Measurements from ENCODE around the genes ACER3, CAPN5, RSF1 and KCTD21.

GRCh38 chr11:76860288-76861649 is at the start of gene ACER3:
Gene ACER3 (plus strand): TSS chr11:76860918.
- RAMPAGE, long total RNA: no peak
- RRBS: 3% methylated on average over 40 of the region's 83 CpGs

DNA sequence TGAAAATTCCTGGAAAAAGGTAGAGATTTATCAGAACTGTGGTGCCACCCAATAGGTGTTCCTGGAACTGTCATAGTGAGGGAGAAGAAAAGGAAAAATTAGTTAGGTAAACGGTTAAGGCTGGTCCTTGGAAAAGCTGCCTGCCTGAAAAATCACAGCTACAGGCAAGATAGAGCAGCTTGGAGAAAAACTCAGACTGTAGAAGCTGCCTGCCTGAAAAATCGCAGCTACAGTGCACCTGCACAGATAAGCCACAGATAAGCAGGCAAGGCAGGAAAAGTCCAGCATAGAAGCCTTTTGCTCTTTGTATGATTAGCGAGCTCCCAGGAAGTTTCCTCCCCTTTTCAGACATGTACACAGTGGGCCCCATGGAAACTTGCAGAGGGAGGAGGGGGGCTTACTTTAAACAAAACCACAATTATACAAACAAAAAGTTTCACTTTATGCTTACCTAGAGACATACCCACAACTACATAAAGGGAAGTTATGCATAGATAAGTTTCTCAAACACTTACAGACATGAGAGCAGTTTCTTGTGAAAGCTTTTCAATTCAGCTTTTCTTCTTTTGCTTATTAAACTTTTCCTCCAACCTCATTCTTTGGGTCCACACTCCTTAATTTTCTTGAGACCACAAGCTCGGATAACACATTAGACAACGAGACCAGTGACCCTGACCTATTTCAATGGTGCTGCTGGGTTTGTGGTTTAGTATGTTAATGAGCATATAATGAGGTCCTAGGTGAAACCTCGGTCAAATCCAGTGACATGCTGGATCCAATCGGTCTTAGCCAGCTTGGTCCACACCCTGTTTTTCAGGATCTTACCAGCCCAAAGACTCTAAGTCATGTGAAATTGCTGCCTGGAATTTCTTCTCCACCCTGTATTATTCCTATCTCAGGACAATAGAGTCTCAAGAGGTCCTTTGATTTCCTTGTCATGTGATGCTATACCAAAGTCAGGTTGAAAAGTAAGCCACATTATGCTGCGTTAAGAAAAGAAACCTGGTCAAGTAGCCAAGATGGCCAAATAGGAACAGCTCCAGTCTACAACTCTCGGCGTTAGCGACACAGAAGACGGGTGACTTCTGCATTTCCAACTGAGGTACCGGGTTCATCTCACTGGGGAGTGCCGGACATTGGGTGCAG is 71.0 kb upstream of the B3GNT6 start:
- RAMPAGE, long total RNA: no peak
- RRBS: no CpG with 5 or more reads among the region's 14 CpGs

- RAMPAGE, long total RNA: no peak
- RRBS: 3% methylated on average over 54 of the region's 86 CpGs
These were observed at the start of gene CAPN5 for GRCh38 chr11:77066159-77067173. Gene CAPN5 (plus strand): TSS chr11:77066971.

DNA sequence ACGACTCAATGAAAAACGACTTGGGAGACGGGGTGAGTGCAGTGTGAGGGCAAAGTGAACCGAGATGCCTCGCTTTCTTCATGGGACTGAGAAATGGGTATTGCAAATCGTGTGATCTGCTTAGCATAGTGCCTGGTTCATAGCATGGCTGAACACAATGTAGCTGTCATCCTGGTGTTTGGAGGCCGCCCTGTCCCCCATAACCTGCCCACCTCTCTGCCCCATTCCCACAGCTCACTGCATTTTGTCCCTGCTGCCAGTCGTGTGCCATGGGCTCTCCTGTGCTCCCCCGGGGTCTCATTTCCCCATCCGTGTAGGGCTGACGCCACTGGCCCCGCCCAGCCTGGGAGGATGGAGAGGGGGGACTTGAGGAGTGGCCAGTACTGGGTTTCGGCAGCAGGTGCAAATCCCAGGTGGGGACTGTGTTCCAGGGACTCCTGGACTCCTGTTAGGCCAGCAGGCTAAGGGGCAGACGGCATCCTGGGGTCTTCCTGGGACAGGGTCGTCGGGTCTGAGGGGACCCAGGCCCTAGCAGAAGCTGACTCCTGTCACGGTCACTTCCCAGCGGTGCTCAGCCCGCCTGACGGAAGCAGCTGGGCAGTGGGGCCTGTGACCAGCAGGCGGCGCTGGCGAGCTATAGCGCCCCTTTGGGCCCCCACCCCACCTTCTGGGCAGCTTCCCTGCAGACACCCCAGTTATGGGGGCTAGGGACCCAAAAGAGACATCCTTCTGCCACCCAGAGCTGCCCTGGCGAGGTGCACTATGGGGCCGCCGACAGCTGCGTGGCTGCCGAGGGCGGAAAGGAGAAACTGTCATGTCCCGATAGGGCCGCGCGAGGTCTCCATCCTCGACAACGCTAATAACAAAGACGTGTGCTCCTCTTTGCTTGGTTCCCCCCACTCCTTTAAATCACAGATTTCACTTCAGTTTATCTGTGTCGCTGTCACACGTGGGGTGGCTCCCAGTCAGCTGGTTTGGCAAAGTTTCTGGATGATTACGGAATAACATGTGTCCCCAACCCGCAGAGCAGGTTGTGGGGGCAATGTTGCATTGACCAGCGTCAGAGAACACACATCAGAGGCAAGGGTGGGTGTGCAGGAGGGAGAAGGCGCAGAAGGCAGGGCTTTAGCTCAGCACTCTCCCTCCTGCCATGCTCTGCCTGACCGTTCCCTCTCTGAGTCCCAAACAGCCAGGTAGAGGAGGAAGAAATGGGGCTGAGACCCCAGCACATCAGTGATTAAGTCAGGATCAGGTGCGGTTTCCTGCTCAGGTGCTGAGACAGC is 922 bp upstream of the MYO7A start:
- RAMPAGE, long total RNA: no peak
- RRBS: no CpG with 5 or more reads among the region's 45 CpGs

- RAMPAGE, long total RNA: no peak
- RRBS: no CpG with 5 or more reads among the region's 1 CpG
These were observed 12.6 kb downstream of the AQP11 start for GRCh38 chr11:77602328-77602839.

GRCh38 chr11:77616284-77616760 is 21.3 kb downstream of the CLNS1A start:
- RAMPAGE, long total RNA: no peak
- RRBS: no CpG with 5 or more reads among the region's 2 CpGs

- RAMPAGE, long total RNA: no peak
- RRBS: no CpG with 5 or more reads among the region's 12 CpGs
These were observed 68.0 kb downstream of the RSF1 start for GRCh38 chr11:77752319-77753170.

DNA sequence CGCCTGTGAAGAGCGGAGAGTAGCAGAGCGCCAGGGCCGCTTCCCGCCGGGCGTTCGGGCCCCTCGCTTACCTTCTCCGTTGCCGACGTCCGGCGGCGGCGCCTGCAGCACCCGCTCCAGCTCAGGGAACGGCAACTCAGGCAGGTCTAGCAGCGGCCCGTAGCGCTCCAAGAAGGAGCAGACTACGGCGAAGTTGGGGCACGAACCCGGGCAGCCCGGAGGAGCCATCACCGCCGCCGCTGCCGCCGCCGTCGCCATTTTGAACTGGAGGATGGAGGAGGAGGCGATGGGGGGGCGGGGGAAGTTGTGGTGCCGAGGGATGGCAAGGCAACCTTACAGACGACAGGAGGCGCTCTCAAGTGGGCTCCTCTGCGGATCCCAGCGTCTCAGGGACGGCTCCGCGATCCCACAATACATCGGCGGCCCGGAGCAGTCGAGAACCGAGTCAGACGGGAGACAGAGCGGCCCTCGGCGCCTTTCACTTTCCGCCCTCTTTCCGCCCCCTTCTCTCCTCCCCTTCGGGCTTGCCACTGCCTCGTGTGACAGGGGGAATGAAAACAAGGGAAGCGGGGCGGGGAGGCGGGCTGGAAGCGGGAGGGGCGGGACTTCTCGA is at the start of gene RSF1:
Gene RSF1 (minus strand): TSS at position 266 of the 613 bp plus-strand sequence.
- RAMPAGE, long total RNA: start-site peak on the minus strand centred at position 277 of the sequence, 24 bp wide, 898 and 989 reads in 2 replicates; start-site peak on the minus strand centred at position 385 of the sequence, 101 bp wide, 49 and 91 reads in 2 replicates
- RRBS: under 1% methylated on average over 21 of the region's 62 CpGs

- RAMPAGE, long total RNA: no peak
- RRBS: no CpG with 5 or more reads among the region's 2 CpGs
These were observed 75.8 kb downstream of the INTS4 start for GRCh38 chr11:77918612-77919059.

- RAMPAGE, long total RNA: no peak
- RRBS: no CpG with 5 or more reads among the region's 13 CpGs
These were observed 17.1 kb upstream of the KCTD14 start for GRCh38 chr11:78039856-78040866.

DNA sequence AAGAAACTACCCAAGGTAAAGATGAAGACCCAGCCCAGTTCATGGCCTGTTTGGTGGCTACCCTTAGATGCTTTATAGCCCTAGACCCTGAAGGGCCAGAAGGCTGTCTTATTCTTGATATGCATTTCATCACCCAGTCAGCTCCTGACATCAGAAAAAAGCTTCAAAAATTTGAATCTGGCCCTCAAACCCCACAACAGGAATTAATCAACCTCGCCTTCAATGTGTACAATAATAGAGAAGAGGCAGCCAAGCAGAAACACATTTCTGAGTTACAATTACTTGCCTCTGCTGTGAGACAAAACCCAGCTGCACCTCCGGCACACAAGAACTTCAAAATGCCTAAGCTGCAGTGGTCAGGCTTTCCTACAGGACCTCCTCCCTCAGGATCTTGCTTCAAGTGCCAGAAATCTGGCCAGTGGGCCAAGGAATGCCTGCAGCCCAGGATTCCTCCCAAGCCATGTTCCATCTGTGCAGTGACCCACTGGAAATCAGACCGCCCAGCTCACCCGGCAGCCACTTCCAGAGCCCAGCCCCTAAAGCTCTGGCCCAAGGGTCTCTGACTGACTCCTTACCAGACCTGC is 3.3 kb upstream of the NDUFC2 start:
- RAMPAGE, long total RNA: no peak
- RRBS: no CpG with 5 or more reads among the region's 4 CpGs

GRCh38 chr11:78090504-78090856 is 10.8 kb upstream of the NDUFC2 start:
- RAMPAGE, long total RNA: no peak
- RRBS: no CpG with 5 or more reads among the region's 6 CpGs

- RAMPAGE, long total RNA: no peak
- RRBS: no CpG with 5 or more reads among the region's 14 CpGs
These were observed 18.2 kb downstream of the KCTD21 start for GRCh38 chr11:78170091-78170770.

DNA sequence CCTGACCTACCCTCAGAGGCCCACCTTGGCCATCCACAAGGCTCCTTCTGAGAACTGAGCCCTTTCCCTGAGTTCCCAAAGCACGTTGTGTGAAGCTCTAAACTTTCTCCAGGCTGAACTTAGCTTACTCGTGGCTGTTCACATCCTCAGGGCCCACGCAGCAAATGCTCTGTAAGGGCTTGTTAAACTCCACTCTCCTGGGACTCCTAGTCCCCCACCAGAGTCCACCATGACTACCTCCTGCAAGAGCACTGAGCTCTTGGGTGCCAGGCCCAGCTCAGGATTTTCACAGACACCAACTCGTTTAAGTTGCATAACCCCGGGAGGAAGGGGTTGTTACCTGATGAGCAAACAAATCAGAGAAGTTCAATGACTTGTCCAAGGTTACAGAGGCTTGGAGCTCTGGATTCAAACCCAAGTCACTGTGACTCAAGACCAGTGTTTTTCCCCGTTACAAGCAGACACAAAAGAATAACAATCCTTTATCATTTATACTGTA is 17.6 kb downstream of the KCTD21 start:
- RAMPAGE, long total RNA: no peak
- RRBS: no CpG with 5 or more reads among the region's 6 CpGs

- RAMPAGE, long total RNA: no peak
- RRBS: 3% methylated on average over 27 of the region's 54 CpGs
These were observed at the start of gene KCTD21 for GRCh38 chr11:78188456-78189067. Gene KCTD21 (minus strand): TSS chr11:78188626.

DNA sequence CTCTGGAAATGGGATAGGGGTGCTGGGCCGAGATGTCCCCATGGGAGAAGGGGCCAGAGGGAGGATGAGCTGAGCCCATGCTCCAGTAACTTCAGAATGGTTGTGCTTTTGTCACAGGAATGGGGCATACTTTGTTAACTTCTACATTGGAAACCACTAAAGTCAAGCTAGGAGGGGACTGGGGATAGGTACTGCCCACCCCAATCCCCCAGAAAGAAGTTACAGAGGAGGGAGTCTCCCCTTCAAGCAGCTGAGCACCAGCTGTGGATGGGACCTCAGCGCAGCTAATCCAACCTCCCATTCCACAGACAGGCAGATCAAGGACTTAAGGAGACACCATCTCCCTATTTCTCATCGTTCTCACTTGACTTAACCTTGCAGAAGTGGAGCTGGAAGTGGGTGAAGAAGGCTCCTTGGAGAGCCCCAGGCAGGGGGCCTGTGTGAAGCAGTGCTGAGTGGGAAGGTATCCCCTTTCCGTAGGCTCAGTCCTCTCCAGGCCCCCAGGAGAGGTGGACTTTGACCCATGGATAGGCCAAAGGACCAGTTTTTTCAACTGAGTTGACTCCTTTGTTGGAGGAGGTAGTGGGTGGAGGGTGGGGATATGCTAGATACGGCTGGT is 27.2 kb downstream of the USP35 start:
- RAMPAGE, long total RNA: no peak
- RRBS: no CpG with 5 or more reads among the region's 5 CpGs

- RAMPAGE, long total RNA: no peak
- RRBS: no CpG with 5 or more reads among the region's 3 CpGs
These were observed 113.1 kb downstream of the GAB2 start for GRCh38 chr11:78304361-78305145.

DNA sequence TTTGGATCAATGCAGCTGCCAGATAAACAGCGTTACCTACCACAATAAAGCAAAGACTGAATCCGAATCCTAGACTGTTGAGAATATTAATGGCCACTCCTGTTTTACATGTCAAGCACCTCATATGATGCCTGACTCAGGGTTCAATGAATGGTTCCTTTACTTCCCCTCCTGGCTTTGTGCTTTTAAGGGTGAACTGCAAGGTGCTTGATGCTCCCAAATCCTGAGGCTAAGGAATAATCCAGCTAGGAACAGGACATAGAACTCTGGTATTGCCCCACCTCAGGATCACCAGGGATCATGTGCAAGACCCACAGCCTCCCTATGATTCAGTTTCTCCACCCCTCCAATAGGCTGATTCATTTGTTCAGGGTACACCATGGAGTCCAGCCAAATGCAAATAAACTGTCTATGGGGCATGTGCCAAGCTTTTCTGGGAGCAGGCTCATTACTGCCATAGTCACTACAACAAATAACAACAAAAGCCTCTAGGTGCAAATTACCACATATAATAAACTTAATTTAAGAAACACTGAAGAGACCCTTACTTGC is 104.3 kb downstream of the GAB2 start:
- RAMPAGE, long total RNA: no peak
- RRBS: no CpG with 5 or more reads among the region's 2 CpGs

DNA sequence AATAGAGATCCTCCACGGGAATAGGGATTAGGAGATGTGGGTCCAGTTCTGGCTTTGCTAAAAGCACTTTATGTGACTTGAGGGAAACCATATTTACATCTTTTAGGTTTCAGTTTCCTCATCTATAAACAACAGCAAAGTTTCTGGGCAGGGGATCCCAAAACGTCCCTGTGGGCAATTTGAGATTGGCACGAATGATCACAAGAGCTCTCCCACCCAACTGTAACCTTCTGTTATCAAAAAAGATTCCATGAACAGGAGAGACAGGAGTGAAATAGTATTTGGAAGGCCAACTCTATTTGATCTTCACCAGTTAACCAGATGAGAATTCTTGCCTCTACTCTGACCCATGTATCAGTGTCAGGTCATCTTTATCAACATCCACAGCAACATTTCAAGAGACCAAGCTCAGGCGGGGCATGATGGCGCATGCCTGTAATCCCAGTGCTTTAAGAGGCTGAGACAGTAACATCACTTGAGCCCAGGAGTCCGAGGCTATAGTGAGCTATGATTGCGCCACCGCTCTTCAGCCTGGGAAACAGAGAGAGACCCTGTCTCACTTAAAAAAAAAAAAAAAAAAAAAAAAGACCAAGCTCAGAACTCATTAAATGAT is 62.4 kb downstream of the GAB2 start:
- RAMPAGE, long total RNA: no peak
- RRBS: no CpG with 5 or more reads among the region's 8 CpGs

DNA sequence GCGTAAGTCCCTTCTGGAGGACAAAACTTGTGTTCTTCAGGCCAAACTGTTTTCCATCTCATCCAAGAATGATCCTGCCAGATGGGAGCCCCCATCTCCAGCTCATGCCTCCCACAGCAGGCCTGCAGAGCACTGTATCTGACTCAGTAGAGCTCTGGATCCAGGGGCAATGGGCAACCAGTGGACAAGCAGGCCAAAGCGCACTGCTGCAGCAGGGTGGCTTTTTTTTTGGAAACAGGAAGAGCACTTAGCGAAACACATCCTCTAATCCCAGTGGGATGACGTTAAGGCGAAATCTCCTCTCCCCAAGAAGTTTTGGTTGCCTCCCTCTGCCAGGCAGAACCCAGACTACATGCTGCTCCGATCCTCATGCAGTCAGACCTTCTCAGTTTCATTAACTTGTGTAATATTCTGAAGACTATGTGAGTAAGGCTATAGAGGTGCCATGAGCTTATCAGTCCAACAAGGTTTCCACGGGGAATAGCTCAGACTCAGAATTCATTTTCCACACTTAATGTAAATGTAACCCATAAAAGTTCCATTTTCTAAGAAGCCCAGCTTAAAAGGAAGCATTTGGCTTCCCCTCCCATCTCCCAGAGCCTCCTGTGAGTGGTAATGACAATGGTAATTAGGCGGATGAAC is 81.3 kb upstream of the NARS2 start:
- RAMPAGE, long total RNA: no peak
- RRBS: no CpG with 5 or more reads among the region's 8 CpGs